GM06990 (cell line): ENCODE measurements around a stretch of chr10.

- RRBS = no CpG with 5 or more reads among the region's 4 CpGs
Measured at GRCh38 chr10:105473141-105473622, 832.1 kb downstream of the SORCS3 start.

- RRBS = no CpG with 5 or more reads among the region's 1 CpG
Measured at GRCh38 chr10:105742351-105742690, 1101.2 kb downstream of the SORCS3 start.

GRCh38 chr10:106010954-106011702 lies 1153.4 kb downstream of the SORCS1 start:
- RRBS = no CpG with 5 or more reads among the region's 5 CpGs

DNA sequence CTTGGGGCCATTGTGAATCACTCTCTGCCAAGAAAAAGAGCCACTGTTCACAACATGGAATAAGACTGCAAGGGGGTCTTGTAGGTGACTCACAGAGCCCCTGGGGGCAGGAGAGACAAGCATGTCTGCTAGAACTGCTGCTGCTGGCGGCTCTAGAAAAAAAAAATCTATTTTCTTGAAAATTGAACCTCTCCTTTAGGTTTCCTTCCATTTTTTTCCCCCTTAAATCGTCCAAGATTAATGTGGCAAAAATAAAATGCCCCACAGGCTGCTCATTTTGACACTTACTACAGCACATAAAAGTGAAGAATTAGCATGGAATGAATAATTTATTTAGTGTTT lies 191.1 kb downstream of the SORCS1 start:
- RRBS = no CpG with 5 or more reads among the region's 2 CpGs

DNA sequence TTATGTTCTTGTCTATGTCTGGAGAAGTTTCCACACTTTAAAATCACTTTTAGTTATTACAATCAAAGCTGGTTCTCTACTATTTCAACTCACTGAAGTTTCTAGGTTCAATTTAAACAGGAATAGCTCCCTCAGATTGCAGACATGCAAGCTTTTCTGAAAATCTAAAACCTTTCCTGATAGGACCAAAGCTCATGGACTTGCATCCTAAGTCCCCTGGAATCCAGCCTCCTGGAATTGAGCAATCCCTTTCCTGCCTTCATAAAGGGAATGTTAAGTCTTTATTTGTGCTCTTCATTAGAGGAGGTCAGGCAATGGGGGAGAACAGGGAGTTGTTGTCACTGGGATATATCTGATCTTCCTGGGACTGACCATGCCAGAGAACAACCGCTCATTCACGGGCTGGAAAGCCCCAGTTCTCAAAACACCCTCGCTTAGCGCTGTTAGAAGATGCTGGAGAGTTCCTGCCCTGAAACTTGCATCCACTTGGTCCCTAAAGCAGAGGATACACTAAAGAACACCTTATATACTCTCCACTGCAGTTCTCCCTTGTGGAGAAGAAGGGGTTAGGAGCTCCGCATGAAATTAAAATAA lies 1.5 kb downstream of the SORCS1 start:
- RRBS = no CpG with 5 or more reads among the region's 5 CpGs

DNA sequence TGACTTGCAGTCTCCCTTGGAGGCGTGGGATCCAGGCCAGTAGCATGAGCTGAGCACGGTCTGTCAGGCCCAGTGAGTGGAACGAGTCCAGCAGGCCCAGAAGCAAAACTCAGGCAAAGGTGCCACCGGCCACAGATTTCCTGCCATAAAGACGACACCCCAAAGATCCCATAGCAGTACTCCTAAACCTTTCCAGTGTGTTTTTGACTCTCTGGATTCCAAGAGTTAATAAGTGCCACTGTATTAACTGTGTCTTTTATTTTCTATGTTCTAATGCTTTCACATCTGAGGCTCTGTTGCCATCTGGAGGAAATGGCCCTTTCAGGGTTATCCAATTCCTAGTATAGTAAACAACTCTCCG lies 1355.9 kb downstream of the XPNPEP1 start:
- RRBS = no CpG with 5 or more reads among the region's 6 CpGs

DNA sequence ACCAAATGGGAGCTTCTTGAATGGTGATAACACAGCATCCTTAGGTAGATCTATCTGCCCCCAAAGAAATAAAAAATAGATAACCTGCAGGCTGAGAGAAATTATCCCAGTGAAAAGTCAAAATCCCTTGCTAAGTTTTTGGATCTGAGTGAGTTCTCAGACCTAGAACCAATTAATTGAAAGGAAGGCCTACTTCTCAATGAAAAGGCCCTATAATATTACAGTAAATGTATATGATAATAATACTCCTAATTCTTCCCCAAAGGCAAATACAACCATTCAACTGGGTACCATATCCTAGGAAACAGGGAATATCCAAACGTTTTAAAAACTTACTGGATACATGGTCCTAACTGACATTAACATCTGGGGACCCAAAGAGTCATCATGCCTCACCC lies 670.2 kb downstream of the XPNPEP1 start:
- RRBS = no CpG with 5 or more reads among the region's 1 CpG

DNA sequence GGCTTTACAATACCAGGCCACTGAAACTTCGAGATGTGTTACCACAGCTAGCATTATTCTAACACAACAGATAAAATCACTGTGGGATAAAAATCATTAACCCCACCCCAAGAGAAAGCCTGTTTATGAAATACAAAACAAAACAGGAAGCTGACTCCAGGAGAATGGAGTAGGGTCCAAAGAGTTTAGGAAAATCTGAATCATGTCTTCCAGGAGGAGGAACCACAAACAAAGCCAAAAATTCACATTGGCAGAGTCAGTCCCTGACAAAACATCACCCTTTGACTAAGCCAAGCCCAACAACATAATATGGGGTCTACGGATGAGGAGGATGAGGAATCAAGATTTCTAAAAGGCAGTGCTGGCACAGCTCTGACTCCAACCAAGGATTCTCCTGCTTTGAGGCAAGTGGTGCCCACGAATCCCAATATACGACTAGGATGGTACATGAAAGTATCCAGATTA lies 23.8 kb downstream of the XPNPEP1 start:
- RRBS = no CpG with 5 or more reads among the region's 4 CpGs

GRCh38 chr10:109977371-109978024 lies 30.3 kb upstream of the ADD3 start:
- RRBS = no CpG with 5 or more reads among the region's 7 CpGs

- RRBS = 7% methylated on average over 13 of the region's 31 CpGs
Measured at GRCh38 chr10:110008438-110009212, 841 bp downstream of the ADD3 start.

GRCh38 chr10:110076181-110077423 lies 68.8 kb downstream of the ADD3 start:
- RRBS = no CpG with 5 or more reads among the region's 3 CpGs

DNA sequence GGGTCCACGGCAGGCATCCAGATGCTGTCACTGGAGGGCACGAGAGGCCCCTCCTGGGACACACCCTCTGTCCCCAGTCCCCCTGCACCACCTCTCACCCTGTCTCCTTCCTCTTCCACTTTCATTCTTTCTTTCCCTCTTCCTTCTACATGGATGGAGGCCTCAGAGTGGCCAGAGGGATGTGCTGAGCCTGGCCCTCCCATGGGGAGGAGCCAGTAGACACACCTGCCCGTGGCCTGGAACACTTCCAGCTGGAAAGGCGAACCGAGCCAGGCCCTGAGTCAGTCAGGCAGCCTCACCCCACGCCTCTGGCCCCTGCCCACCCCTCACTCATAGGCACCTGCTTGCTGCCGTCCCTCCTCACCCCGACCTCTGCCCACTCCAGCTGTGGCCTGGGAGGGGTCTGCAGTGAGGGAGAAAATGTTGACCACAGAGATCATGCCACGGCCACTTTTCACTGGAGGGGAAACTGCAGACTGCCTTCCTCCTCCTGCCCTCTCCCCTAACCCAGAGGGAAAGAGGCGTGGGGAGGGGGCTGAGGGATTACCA lies 55.9 kb upstream of the MXI1 start:
- RRBS = no CpG with 5 or more reads among the region's 10 CpGs

DNA sequence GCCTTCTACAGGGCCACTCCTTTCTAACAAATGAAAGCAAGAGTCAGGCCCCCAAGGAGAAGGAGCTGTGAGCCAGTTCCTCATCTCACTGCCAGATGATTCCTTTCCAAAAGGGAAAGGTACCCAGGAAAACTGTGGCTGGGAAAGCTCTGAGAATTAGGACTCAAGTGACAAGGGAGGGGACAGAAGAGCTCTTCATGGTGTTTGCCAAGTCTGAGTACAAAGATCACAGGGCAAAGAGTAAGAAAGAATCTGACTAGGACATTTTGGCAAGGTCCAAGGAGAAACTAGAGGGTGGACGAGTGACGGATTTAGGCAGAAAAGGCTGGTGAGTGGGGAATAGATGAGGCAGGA lies 3.4 kb upstream of the MXI1 start:
- RRBS = no CpG with 5 or more reads among the region's 2 CpGs

GRCh38 chr10:110214406-110214781 lies 7.0 kb downstream of the MXI1 start:
- RRBS = no CpG with 5 or more reads among the region's 3 CpGs

- RRBS = no CpG with 5 or more reads among the region's 12 CpGs
Measured at GRCh38 chr10:110227973-110228694, 20.7 kb downstream of the MXI1 start.

DNA sequence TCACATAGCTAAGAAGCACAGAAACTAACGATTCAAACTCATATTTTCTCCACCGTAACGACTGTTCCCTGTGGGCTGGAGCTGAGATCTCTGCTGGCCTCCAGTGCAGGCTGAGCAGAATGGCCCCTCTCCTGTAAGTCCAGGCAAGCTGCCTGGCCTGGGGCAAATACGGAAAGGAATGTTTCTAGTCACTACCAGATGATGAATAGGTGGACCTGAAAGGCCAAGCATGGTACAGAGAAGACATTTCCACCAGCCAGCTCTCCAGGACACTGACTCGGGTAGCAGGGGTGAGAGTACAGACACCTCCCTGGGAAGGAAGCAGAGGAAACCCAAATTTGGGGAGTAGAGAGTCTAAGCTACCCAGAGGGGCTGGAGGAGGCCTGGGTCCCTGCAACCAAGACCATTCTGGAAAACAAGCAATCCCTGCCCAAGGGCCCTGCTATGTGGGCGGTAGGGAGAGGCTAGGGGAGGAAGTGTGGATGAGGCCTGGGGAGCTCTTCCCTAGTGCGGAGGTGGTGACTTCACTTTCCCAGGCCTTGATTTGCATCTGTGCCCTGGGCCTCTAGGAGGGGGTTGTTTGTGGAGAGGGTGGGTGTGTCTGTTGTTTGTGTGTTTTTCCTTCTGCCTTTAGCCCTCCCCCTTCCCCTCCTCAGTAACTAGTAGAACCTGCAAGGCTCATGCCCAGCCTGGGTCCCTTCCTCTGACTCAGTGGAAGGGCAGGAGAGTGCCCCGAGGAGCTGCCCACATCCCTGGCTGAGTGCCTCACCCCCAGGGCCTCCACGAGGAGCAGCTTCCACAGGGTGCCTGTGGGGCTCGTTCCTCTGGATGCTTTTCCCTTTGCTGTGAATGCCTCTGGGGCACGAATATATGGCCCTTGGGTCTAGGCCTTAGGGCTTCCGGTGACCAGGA lies 89.7 kb upstream of the DUSP5 start:
- RRBS = no CpG with 5 or more reads among the region's 12 CpGs

- RRBS = no CpG with 5 or more reads among the region's 7 CpGs
Measured at GRCh38 chr10:110410273-110410894, 87.3 kb upstream of the DUSP5 start.

GRCh38 chr10:110417105-110417853 lies 80.4 kb upstream of the DUSP5 start:
- RRBS = no CpG with 5 or more reads among the region's 8 CpGs

DNA sequence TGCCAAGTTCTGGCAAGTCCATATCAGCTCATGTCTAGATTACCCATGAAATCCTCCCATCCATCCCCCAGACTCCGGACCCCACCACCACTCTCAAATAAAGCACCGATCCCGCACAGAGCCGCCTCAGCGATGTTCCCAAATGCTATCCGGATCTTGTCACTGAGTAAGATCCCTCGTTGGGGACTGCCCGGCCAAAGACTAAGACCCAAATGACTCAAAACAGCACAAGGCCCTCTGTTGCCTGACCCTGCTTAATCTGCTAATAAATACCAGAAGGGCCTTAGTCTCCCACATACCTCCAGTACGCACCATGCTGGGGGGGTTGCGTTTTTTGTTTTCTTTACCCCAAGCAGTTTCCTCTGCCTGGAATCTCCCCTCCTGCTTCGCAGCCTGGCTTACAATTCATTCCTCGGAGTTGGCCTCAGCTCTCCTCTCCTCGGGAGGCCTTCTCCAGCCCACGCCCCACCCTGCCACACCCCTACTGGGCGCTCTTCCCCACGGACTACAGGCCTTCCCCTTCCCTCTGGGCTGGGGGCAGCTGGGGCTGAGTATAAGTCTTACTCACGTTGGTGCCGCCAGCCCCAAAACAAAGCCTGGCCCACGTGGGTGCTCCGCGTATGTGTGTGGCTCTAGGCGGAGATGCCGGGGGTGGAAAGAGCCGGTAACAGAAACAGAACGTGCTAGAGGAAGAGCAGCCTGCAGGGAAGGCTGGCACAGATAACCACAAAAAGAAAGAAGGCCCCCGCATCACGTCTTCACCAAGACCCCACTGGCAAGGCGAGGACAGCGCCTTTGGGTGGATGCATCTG lies 1.7 kb upstream of the DUSP5 start:
- RRBS = 74% methylated on average over 6 of the region's 29 CpGs

DNA sequence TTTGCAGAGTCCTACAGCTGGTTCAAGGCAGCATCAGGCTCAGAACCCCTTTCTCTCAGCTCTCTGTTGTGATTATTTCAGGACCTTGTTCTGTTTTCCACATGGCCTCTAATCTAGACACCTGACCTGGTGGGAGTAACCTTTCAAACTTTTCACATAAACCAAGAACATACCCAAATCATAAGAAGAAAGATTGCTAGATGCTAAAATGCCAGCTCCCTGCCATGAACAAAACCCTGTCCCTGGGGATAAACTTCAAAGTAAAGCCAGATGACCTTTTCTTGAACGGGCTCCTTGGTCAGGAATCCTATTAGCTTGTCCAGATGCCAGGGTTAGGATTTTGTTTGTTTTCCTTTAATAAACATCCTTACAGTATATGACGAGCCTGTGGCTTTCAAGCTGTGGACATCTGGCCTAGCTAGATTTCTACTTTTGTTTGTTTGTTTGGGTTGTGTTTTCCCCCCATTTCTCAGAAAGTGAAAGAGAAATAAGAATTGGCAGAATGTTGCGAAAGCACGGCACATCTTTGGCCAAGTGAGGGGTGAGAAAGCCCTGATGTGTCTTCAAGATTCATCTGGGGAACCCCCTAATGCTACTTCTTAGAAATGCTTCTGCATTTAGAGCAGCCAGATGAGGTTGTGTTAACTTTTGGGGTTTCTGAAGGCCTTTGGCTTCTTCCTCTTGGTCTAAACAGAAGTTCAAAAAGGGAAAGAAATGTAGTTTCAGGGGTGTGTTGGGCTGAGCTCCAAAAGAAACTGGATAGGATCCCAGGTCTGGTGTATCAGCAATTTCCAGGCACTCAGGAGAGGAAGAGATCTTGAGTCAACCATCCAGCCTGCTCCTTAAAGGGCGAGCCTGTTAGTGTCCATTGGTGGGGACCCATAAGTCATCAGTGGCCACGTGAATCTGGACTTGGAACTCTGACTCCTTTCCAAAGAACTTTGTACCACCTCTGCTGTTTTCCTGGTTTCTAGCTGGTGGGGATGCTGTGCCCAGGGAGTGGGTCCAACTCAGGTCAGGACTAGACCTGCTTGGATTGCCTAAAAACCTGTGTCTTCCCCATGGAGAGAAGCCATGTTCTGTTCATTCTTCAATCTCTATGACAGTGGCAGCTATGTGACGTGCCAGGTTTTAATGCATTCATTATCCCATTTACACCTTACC lies 6.4 kb downstream of the DUSP5 start:
- RRBS = no CpG with 5 or more reads among the region's 7 CpGs